Colon Carcinoma Metastatic in the Brain (tissue), 2 donors: Measurements from ENCODE around the genes SPATA9, ELL2 and CAST.

DNA sequence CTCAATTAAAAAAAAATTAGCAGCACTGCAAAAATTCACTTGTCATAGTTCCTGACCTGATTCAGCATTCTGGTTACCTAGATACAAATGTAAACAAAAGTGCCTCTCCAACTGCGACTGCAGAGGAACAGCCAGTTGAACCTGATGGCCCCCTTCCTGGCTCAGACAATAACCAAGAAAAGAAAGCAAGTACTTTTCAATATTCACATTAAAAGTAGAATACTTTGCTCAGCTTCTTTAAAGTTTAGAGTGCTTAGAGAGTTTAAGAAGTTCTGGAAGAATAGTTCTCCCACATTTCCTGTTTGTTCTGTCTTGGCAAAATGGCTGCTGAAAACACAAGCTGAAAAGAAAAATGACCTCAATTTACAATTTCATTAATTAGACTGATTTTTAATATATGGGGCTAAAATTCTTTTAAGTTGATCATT is 1.6 kb downstream of the FAM81B start:
- PRO-cap, 2 experiments = no peak in any of the 2 experiments

- PRO-cap, 2 experiments = no peak in any of the 2 experiments
Measured at GRCh38 chr5:95682805-95683149, at the start of gene SPATA9. Gene SPATA9 (minus strand): TSS chr5:95682991.

- PRO-cap, 2 experiments = no peak in any of the 2 experiments
Measured at GRCh38 chr5:95711487-95712257, 19.5 kb upstream of the RHOBTB3 start.

DNA sequence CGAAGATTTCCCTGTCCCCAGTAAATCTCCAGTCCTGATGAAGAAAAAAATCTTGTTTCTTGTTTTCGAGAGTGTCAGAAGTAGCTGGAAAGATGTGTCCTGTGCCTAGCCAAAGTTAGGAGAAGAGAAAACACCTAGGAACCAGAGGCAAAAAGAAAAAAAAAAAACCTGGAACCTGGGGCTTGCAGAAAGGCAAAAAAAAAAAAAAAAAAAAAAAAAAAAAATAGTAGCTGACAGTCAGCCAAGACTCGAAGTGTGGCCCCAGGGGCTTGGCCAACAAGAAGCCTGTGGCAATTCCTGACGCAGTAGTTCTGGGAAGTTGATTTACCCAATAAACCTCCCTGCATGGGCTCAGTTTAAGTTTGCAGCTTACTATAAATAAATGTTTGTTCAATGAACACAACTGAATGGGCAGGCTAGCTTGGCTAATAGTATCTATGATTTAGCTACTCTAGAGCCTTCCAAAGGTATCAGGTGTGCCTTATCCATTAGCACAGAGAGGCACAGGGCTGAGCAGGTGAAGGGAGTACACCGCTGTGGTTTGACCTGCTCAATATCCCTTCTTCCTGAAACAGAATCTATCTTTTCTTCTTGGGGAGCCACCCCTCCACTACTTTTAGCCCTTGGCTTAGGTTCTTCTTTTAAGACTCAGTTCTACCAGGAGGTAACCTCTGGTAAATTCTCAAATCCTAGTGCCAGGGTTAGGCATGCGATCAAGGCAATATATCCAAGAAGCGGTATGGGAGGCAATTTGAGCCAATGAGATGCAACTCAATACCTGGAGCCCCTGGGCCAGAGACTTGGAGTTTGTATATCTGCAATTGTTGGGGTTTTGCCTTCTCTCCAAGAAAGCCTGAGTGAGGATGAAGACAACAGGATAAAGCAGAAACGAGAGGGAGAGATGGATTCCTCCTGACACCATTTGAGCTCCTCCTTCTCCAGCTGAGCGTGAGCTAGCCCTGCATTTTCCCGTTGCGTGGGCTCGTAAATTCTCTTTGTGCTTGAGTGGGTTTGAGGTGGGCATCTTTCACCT is 21.4 kb upstream of the GLRX start:
- PRO-cap, 2 experiments = no peak in any of the 2 experiments

DNA sequence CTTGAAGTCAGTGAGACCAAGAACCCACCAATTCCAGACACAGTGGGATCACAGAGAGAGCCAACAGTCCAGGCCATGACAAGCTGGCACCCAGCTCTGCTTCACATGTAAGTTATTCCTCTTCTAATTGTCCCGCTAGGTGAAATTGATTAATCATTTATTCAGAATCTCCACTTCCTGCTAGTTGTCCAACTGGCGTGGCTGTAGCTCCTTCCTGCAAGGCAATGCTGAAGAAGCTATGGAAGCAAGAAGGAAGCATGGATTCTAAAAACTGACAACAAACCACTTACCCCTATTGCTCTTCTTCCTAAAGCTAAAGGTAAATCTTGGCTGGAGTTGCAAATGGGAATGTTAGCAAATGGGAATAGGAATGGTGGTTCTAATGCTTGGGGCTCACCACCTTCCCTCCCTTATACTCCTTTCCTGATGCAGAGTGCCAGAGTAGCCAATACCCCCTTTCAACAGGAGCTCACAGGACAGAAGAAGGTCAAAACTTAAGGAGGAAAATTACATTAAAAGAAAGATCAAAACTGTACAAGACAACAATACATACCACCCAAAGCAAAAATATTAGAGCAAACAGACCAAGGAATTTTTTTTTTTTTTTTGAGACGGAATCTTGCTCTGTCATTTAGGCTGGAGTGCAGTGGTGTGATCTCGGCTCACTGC is 30.2 kb upstream of the GLRX start:
- PRO-cap, 2 experiments = no peak in any of the 2 experiments

DNA sequence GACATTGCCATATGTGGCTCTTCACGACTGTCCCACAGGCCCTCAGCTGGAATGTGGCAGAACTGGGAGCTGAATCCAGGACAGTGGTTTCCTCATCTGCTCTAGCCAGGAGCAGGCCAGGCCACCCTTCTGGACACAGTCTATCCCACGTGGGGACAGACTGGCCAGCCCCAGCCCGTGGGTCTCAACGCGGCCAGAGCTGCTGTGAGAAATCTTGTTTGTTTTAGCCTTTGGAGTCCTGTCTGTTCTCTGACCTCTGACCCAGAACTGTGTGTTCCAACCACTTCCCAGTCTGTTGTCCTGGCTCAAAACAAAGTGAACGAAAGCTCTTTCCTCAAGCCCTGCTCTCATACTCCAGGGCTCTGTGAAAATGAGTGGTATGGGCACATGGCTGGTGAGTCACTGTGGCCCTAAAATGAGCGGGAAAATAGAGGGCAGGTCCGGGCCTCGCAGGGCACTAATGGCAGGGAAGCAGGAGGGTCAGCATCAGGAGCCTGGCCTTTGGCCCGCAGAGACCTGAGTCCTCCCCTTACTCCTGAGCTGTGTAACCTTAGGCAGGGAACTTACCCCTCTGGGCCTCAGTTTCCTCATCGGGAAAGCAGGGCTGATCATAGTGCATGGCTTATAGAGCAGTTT is 34.8 kb upstream of the GLRX start:
- PRO-cap, 2 experiments = no peak in any of the 2 experiments

- PRO-cap, 2 experiments = peak in 1 of 2 experiments; most common plus-strand start chr5:95865273 (in 1); most common minus-strand start chr5:95865312 (in 1)
Measured at GRCh38 chr5:95864840-95865801, 42.6 kb upstream of the GLRX start.

- PRO-cap, 2 experiments = no peak in any of the 2 experiments
Measured at GRCh38 chr5:95881577-95882439, 59.3 kb upstream of the GLRX start.

- PRO-cap, 2 experiments = no peak in any of the 2 experiments
Measured at GRCh38 chr5:95898053-95899077, 63.3 kb downstream of the ELL2 start.

- PRO-cap, 2 experiments = no peak in any of the 2 experiments
Measured at GRCh38 chr5:95900859-95901151, 60.8 kb downstream of the ELL2 start.

DNA sequence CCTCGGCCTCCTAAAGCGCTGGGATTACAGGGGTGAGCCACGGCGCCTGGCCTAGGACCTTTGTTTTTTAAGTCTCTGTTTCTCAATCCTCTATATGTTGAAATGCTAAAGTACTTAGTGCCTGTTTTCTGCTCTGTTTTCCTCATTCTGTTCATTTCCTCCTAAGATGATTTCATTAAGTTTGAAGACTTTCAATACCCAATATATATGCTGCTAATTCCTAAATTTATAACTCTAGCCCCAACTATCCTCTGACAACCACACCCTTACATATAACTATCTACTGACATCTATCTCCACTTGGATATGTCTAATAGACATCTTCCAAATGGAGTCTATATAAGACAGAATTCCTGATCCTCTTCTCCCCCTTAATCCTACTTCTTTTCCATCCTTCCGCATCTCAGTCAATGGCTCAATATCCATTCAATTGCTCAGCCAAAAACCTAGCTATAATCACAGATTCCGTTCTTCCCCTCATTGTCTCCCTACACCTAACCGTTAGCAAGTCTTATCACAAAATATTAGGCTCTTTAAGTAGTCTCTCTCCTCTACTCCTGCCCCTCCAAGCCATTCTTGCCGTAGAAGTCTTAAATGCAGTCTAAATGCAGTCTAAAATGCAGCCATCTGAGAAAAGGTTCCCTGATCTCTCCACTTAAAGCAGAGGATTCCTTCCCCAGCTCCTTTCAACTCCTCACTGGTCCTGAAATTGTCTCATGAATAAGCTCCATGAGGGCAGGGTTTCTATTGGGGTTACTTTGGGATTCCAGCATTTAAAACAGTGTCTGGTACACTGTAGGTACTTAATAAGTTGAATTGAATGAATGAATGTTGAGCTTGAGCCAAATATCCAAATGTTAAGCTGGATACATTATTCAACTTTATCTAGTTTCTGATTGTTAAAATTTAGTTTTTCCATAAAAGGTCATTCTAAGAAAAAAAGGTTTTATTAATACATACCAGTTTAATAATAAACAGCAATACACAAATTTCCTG is 57.9 kb downstream of the ELL2 start:
- PRO-cap, 2 experiments = no peak in any of the 2 experiments

DNA sequence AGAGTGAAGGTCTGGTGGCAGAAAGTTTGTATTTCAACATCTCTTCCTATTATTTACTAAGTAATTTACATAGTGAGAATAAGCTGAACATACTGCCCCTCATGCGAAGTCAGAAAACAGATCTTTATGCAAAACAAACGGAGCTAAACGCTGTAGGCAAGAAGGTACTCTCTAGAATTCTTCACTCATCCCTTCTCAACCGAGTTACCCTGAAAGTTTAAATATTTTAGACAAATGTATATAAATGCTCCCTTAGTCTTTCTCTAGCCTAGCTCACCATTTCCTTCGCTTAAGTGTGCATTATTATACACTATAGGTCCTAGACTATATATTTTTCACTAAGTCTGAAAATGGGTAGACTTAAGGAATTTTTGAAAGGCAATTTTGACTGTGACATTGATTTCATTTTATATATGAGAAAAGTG is 44.8 kb downstream of the ELL2 start:
- PRO-cap, 2 experiments = no peak in any of the 2 experiments

DNA sequence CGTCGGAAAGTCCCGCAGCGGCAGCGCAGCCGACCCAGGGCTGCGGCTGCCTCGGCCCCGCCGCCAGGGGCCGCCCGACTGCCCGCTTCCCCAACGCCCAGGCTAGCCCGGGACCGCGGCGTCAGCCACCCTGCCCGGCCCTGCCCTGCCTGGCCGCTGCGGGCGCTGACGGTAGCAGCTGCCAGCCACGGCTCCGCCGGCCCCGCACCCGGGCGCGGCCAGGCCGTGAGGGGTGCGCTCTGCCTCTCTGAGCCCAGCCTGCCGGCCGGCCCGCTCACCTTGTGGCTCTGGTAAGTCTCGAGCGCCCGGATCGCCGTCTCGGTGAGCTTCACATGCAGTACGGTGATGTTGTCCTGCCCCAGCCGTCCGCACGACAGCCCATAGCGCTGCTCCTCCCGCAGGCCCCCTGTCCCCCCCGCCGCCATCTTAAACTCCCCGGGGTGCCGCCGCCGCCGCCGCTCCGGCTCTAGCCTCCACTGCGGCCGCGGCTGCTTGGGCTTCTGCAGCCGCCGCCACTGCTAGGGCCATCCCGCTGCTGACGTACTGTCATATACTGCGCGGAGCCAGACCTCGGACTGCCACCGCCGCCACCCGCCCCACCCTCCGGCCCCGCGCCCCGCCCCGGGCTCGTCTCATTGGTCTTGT is at the start of gene ELL2:
ELL2 (minus strand) TSS at position 555 of the 645 bp plus-strand sequence.
- PRO-cap, 2 experiments = peak in 2 of 2 experiments; most common minus-strand start position 545 of the sequence (in 2)

DNA sequence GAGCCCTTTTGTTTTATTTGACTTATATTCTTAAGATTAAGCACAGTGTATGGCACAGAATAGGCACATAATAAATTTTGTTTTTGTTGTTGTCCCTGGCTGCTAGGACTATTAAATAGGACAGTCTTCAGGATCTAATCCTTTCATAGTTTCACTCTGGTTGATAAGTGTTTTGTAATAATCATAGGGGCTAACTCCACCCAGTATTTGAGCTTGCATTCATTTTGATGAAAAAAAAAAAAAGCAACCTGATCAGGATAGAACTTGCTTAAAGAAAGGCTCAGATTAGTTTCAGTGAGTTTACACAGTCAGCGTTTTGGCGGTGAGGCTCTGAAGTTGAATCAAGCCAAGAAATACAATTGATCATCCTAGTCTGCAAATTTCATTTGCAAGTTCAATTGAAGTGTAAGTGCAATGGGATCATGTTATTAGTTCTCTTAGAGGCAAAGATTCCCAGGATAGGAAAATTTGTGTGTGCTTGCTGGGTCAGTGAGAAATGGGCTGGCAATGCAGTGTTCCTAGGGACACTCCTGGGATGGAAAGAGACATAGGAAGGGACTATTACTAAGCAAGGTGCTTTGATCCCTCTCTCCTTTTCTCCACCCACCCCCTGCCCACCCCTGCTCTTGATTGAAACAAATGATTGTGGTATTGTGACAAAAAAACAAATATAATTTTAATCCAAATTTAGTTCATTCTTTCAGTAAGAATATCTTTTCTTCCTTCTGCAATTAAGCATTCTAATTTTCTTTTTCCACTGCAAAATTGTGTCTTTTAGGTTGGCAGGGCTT is 159.8 kb upstream of the ELL2 start:
- PRO-cap, 2 experiments = no peak in any of the 2 experiments

- PRO-cap, 2 experiments = no peak in any of the 2 experiments
Measured at GRCh38 chr5:96235153-96235683, 197.8 kb downstream of the PCSK1 start.

DNA sequence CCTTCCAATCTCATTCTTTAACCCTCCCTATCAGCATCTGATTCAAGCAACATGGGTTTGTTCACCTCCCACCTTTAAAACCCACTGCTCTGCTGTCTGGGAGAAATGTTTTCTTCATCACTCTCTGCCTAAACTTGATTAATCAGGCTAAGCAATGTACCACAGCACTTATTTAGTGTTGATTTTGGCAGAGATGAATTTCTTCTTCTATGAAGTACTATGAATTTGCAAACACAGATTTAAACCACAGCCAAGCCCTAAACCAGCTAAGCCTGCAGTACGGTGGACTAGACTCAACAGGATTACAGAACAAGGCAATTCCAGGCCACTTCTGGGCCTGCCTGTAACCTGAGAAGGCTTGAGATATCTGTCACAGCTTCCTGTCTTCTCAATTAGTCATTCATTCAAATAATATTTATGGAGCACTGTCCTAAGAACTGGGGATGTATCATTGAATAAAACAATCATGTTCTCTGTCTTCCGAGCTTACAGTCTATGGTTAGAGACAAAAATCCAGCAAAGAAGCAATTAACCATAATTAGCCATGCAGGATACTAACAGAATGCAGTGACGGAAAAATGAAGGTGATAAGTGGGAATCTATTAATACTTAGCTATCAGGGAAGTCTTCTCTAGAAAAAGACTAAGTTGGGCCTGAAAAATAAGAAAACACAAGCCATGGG is 32.4 kb upstream of the CAST start:
- PRO-cap, 2 experiments = no peak in any of the 2 experiments

DNA sequence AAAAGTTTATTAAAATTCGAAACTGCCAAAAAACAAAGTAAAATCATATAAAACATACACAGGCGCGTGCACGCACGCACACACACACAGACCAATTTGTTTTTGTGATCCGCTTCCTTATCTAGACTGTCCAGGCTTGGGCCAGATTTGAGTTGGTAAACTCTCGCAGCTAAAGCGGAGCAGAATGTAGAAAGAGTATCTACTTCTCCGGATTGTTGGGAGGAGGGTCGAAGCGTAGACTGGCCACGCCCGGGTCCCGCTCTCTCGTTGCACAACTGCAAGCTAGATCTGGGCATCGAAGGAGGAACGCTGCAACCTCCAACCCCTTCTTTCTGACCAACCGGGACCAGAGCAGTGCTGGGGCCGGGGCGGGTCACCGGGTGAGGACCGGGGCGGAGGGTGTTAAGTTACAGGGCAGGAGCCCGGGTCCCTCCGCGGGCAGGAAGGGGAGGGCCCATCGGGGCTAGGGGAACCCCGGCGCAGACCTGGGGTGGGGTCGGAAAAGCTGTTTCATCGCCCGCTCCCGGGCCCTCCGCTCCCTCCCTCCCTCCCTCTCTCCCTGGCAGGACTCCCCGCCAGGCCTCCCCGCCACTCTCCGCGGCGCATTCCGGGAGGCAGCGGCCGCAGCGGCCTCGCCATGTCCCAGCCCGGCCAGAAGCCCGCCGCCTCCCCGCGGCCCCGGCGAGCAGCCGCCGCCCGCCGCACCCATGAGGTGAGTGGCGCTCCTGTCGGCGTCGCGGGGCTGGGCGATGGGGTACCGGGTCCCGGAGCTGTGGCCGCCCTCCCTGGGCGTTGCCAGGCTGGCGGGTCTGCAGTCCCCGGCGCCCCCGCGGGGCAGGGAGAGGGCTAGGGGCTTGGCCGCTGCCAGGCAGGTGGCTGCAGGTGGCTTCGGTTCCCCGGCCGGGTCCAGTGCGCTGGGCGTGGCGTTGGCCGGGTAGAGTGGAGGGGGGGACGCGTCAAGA is at the start of gene CAST:
CAST (plus strand) TSS at position 591 of the 962 bp plus-strand sequence.
- PRO-cap, 2 experiments = peak in 2 of 2 experiments; most common plus-strand start position 291 of the sequence (in 1); most common minus-strand start position 277 of the sequence (in 2)

GRCh38 chr5:96662748-96663608 is 802 bp downstream of the CAST start:
- PRO-cap, 2 experiments = peak in 2 of 2 experiments; most common plus-strand start chr5:96663025 (in 2); most common minus-strand start chr5:96662932 (in 2)

GRCh38 chr5:96742438-96743022 is 65.2 kb downstream of the ERAP1 start:
- PRO-cap, 2 experiments = no peak in any of the 2 experiments

DNA sequence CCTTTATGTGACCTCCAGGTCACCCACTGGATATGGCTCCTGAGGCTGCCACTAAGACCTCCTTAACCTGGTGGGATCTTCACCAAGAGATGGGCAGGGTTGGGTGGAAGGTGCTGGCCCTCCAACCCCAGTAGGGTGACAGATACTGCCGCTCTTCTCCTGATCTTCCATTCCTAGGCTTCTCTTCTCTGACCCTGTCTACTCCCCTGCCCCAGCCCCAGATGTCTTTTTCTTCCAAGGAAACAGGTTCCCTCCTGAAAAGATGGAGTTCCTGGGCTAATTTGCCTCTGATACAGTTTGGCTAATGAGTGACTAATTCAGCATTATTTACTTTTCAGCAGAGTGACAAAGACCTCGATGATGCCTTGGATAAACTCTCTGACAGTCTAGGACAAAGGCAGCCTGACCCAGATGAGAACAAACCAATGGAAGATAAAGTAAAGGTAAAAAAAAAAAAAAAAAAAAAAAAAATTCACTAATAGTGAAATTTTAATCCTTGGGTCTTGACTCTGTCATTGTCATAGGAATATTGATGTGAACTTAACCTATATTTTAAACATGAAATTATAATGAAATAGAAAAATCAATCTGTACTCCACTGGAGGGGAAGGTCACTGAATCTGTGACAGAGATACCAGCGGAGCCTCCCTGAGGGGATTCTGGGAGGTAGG is 42.7 kb downstream of the ERAP1 start:
- PRO-cap, 2 experiments = no peak in any of the 2 experiments